Heart (tissue), 3 donors: Measurements from ENCODE around the genes SLC35D1 and IL23R.

DNA sequence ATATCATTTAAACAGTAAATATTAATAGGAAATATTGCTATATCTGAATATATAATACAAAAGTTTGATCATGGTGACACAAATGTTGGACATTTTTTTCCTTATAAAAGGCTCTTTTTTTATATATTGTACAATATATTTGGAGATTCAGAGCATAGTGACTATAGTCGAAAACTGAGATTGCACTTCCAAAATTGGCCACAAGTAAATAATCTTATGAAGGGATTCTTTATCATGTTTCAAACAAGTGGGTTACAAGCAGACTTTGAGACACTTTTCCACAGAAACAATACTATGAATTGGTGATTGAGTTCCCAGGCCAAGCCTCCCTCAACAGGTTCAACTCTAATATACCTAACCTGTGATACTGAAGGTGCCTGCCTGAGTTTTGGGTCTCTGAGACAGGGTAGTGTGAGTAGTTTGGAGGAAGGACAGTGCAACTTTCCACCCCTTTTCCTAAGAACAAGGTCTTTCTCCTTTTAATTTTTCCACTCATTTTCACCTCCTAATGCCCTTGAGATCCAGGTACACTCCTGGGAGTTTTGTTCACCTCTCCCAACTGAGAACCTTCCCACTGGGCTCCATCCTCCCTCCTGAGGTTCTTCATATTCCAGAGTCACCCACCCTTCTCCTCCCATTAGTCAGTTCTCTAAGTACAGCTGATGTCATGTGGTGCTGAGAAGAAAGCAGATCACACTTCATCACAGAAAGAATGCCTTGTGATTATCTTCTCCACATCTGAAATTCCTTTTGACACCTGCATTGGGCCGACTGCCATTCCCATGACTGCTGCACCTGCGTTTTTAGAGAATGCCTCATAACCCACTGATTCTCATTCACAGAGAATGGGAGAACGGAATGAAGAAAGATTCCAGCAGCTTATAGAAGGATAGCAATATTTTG is 14.0 kb downstream of the LEPR start:
- RAMPAGE, long total RNA, 2 experiments: no peak in any of the 2 experiments

- RAMPAGE, long total RNA, 2 experiments: no peak in any of the 2 experiments
Measured at GRCh38 chr1:65469857-65470406, 49.5 kb downstream of the LEPR start.

DNA sequence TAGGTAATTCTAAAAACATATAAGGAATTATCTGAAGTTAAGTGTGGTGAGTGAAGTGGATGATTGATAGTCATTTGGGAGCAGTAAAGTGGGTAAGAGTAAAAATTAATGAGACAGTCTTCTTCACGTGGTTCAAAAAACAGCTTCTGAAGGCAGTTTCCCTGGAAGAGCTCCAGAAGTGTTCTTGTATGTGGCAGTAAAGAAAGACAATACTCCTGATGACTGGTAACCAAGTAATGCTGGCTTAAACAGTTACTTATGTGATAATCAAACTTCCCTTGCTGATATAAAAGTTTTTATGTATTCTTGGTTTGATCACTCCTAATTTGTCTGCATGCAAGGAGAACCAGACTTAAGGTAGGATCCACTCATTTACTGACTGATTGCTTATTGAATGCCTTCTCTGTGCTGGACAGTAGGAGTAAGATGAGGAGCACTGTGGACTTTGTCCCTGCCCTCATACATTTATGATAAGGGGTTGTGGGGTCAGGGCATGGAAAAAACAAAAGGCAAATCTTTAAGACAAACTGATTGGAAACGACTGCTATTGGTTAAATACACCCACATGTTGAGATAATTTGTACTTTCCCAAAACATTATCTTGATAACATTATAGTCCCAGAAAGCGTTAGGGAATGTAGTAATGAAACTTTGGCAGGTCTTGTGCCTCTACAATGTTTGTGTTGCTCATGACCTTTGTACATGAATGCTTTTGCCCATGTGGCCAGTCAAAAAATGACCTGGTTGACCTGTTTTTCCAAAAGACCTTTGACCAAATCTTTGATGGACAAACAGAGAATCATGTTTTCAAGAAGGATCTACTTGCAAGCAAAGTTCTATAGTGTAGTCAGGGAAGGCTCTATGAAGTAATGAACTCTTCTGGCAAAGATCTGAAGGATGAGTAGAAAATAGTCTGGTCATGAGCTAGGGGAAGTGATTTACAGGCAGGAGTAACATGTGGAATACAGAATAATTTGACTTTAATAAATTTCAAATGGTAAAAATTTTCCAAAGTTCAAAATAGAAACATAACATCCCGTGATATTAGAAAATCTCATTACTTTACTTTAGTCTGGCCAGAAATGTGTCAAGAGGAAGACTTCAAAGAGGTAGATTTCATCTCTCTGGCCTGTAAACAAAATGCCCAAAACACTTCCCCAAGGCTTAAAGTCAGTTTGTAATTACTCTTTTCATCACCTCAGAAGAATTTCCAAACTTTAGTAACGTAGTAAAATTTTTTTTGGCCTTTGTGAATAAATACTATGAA is 50.8 kb downstream of the LEPR start:
- RAMPAGE, long total RNA, 2 experiments: no peak in any of the 2 experiments

DNA sequence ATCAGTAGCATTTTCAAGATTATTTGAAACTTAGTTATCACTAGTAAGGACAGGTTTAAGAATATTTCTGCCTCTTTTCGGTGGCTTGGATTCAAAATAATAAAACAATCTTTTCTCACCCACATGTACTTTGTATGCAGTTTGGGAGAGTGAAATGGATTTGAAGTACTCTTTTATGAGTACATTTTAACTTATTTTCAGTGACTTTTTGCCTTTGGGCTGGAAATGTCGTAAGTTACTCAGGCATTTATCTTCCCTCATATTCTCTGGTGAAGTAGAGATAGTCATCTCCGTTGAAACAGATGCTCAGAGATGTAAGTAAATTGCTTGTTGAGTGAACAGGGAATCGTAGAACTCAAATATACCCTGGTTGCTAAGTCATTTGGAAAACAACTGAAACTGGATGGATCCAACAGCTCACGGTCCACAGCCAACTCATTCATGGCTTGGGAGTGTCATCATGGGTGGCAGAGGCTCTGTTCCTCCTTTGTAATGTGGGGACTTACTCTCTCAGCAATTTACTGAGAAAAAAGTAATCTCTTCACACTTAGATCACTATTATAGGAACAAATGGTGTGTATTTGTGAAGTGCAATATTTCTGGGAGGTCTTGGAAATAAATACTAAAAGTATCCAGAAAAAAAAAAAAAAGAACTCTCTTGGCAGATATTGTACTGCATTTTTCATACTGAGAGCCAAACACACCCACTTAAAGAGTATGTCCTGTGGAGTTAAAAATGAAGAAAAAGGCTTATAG is 107.2 kb downstream of the LEPR start:
- RAMPAGE, long total RNA, 2 experiments: no peak in any of the 2 experiments

- RAMPAGE, long total RNA, 2 experiments: no peak in any of the 2 experiments
Measured at GRCh38 chr1:66052427-66052857, 259.7 kb downstream of the PDE4B start.

DNA sequence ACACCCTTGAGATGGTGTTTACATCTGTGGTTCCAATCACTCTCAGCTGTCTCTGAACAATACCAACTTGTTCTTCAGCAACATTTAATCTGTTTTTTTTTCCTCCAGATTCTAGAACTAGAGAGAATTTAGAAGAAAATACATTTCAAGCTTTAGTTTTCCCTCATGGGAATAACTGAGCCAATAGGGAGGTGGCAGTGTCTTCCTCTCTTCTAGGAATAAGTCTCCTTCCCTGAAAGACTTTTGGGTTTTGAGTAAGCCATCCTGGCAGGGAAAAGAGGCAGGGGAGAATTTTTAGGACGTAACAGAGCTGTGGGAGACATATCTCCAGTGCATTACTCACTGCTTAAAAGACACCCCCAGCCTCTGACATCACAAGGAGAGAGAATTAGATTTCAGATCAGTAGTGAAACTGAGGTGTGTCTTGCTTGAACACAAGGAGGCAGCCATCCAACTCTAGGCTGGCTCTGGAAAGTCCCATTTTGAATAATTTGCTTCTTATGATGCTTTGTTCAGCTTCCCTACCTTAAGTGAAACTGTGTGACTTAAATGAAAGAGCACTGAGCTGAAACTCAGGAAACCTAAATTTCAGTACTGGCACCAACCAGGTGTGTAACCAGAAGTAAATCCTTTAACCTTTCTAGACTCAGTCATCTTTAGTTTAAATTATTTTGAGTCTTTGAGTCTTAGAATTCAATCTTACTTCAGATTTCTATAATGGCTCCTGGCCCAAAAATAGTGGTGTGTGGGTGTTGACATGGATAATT is 251.7 kb upstream of the SGIP1 start:
- RAMPAGE, long total RNA, 2 experiments: no peak in any of the 2 experiments

GRCh38 chr1:66294694-66295082 is 239.3 kb upstream of the SGIP1 start:
- RAMPAGE, long total RNA, 2 experiments: no peak in any of the 2 experiments

GRCh38 chr1:66342518-66342717 is 191.5 kb upstream of the SGIP1 start:
- RAMPAGE, long total RNA, 2 experiments: no peak in any of the 2 experiments

GRCh38 chr1:66436474-66437076 is 97.4 kb upstream of the SGIP1 start:
- RAMPAGE, long total RNA, 2 experiments: no peak in any of the 2 experiments

GRCh38 chr1:66449895-66450647 is 83.9 kb upstream of the SGIP1 start:
- RAMPAGE, long total RNA, 2 experiments: no peak in any of the 2 experiments

DNA sequence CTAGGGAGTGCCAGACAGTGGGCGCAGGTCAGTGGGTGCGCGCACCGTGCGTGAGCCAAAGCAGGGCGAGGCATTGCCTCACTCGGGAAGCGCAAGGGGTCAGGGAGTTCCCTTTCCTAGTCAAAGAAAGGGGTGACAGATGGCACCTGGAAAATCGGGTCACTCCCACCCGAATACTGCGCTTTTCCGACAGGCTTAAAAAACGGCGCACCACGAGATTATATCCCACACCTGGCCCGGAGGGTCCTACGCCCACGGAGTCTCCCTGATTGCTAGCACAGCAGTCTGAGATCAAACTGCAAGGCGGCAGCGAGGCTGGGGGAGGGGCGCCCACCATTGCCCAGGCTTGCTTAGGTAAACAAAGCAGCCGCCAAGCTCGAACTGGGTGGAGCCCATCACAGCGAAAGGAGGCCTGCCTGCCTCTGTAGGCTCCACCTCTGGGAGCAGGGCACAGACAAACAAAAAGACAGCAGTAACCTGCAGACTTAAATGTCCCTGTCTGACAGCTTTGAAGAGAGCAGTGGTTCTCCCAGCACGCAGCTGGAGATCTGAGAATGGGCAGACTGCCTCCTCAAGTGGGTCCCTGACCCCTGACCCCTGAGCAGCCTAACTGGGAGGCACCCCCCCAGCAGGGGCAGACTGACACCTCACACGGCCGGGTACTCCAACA is 52.8 kb upstream of the SGIP1 start:
- RAMPAGE, long total RNA, 2 experiments: no peak in any of the 2 experiments

- RAMPAGE, long total RNA, 2 experiments: no peak in any of the 2 experiments
Measured at GRCh38 chr1:66555789-66556771, 22.1 kb downstream of the SGIP1 start.

DNA sequence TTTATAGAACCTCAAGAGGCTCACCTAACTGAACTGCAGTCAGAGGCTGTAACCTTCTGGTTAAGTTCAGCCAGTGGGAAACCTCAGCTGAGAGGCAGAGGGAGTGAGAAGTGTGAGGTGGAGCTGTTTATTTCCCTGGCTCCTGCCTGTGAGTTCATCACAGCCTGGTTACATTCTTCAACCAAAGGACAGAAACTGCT is 22.1 kb downstream of the DYNLT5 start:
- RAMPAGE, long total RNA, 2 experiments: no peak in any of the 2 experiments

DNA sequence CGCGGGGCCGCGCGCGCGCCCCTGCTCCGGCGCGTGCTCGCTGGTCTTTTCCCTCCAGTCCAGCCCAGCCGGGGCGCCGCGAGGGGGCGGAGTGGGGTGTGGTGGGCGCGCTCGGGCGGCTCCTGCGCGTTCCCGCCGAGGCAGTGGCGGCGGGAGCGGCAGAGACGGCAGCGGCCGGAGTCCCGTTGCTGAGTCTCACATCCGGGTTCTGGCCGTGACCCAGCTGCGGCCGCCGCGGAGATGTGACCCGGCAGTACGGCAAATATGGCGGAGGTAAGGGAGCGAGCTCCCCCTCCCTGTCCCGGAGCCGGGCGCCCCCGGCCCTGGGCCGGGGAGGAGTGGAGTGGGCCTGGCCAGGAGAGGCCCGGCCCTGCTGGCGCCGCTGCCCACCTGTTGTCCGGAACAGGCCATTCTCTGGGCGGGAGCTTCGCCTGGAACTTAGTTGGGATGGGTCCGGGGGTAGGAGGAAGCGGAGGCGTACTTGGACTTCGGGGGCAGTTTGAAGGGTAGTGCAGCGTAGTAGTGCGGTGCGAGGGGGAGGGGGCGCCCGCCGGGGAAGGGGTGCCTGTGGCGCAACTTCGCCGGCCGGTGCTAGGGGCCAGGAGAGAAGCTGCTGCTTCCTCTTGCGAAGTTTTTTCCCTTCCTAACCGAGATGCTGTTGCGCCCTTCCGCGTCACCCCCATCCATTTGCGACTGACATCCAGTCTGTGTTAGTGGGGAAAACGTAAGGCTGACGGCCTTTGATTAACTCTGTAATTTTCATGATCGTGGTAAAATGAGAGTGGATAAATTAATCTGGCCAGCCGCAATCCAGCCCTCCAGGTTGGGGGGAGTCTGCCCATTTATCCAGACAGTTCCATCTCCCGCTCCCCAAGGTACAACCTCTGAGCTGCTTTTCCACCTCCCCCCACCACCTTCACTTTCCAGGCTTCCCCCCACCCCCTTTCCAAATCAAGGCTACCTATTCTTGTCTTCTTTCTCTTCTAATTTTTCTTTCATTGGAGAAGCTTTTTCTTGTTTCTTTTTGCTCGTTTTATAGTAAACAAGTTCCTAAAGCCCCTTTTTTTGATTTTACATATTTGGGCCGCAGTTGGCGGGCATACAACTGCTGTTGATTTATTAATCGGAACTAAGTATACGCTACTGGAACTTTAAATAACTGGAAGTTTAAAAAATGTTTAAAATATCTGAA is 5.7 kb downstream of the MIER1 start:
- RAMPAGE, long total RNA, 2 experiments: start-site peak on the plus strand in 2 of 2 experiments, centred at positions 136 to 248 of the sequence, 120 to 2,235 reads per replicate

GRCh38 chr1:66934267-66935125 is 9.7 kb downstream of the MIER1 start:
- RAMPAGE, long total RNA, 2 experiments: no peak in any of the 2 experiments

- RAMPAGE, long total RNA, 2 experiments: no peak in any of the 2 experiments
Measured at GRCh38 chr1:66991683-66992977, 61.8 kb downstream of the SLC35D1 start.

DNA sequence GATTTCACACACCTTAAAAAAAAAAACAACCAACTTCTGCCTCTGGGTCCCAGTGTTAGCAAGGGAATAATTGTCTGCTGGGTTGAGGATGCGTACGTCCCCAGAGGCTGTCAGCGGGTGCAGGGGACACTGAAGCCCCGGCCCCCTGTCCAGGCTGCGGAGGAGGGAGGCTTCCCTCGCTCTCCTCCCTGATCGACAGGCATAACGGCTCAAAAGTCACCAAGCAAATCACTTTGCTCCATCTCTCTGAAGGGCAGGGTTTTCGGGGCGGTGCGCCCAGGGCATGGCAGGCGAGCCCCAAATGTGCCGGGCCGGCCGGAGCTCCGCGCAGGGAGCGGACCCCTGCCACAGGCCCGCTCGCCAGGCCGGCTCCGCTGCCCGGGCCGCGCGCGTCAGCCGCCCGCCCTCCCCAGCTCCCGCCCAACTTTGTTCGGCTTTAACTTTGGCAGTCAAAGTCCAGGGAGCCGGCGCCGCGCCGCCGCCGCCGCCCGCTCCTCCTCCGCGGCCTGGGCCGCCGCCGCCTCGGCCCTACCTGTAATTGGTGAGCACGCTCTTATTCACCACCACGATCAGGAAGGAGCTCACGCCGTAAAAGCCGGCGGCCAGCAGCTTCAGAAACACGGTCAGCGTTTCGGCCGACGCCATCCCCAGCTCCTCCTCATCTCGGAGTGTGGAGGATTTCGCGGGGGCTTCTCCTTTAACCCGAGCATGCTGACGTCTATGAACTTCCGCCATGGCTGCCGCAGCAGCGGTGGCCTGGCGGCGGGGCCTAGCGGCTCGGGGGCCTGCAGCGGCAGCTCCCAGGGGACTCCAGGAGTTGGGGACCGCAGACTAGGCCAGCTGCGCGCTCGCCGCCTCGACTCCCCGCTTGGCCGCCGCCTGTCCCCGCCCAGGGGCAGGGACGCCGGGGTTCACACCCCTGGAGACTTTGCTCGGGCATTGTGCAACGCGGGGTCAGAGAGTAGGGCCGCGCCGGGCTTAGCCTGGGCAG is at the start of gene SLC35D1:
TSS of gene SLC35D1 (minus strand) at position 870 of the 991 bp plus-strand sequence.
- RAMPAGE, long total RNA, 2 experiments: no peak in any of the 2 experiments

GRCh38 chr1:67166070-67166717 is at the start of gene IL23R:
IL23R (plus strand) TSS chr1:67166454.
- RAMPAGE, long total RNA, 2 experiments: no peak in any of the 2 experiments

GRCh38 chr1:67336863-67337247 is 29.2 kb downstream of the IL12RB2 start:
- RAMPAGE, long total RNA, 2 experiments: no peak in any of the 2 experiments

DNA sequence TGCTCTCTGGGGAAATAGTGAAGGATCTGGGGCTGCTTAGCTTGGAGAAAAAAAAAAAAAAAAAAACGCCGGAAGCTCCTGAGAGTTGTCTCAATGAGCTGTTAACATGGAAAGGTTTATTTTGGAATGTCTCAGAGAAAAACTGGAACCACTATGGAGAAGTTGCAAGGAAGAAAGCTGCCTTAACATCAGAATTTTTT is 49.5 kb upstream of the SERBP1 start:
- RAMPAGE, long total RNA, 2 experiments: no peak in any of the 2 experiments